Measurements from ENCODE around the gene FARS2.

- RRBS, result under 1% methylated on average over 19 of the region's 70 CpGs
These were observed 2.7 kb upstream of the PRPF4B start for GRCh38 chr6:4018115-4019011.

DNA sequence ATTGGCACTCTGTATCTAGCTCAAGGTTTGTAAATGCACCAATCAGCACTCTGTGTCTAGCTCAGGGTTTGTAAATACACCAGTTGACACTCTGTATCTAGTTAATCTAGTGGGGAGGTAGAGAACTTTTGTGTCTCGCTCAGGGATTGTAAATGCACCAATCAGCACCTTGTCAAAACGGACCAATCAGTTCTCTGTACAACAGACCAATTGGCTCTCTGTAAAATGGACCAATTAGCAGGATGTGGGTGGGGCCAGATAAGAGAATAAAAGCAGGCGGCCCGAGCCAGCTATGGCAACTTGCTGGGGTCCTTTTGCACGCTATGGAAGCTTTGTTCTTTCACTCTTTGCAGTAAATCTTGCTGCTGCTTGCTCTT is 11.8 kb upstream of the FAM217A start:
- RRBS, result no CpG with 5 or more reads among the region's 5 CpGs

- RRBS, result no CpG with 5 or more reads among the region's 1 CpG
These were observed 115.2 kb upstream of the ECI2 start for GRCh38 chr6:4250652-4250955.

- RRBS, result no CpG with 5 or more reads among the region's 7 CpGs
These were observed 253.9 kb upstream of the CDYL start for GRCh38 chr6:4522321-4522783.

GRCh38 chr6:4724662-4725286 is 51.4 kb upstream of the CDYL start:
- RRBS, result no CpG with 5 or more reads among the region's 15 CpGs

DNA sequence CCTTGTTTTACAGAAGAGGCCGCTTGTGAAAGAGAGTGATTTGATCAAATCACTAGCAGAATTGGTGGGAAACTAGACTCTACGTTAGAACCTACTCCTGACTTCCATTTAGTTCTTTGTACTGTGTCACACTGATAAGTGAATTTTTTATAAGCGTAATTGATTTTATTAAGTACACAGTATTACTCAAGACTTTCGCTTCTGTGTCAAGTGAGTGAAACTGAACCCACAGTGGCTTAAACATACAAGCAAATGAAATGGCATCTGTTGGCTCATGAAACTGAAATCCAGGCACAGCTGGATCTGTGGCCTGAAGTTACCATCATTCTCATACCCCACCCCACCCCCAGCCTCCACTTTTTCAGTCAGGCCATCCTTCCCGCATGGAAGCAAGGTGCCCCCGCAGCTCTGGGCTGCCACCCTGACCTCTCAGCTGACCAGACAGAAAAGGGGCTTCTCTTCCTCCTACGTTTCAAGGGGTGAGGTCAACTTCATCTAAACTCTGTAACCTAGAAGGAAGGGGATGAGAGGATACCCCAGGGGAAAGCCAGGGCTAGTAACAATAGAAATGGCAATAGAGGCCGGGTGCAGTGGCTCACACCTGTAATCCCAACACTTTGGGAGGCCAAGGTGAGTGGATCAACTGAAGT is 102.2 kb downstream of the RPP40 start:
- RRBS, result no CpG with 5 or more reads among the region's 8 CpGs

DNA sequence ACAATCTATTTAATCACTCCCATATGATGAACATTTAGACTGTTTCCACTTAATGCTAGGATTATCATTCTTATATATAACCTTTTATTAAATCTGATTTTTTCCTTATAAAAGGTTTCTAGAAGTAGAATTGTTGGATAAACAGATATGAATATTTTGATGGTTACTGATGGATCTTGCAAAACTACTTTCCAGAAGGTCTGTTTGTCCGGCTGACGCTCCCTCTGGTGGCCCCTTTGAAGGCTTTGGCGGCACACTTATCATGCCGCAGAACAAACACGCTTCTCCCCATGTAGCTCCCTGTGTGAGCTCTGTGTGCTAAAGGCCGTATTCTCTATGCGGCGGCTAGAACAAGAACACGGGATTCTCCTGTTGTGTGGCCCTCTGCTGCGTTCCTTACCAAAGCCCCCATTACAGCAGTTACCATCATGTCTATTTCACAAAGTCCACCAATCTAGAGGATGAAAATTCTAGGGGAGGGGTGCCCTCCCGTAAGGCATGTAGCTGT is 30.0 kb downstream of the PPP1R3G start:
- RRBS, result no CpG with 5 or more reads among the region's 11 CpGs

DNA sequence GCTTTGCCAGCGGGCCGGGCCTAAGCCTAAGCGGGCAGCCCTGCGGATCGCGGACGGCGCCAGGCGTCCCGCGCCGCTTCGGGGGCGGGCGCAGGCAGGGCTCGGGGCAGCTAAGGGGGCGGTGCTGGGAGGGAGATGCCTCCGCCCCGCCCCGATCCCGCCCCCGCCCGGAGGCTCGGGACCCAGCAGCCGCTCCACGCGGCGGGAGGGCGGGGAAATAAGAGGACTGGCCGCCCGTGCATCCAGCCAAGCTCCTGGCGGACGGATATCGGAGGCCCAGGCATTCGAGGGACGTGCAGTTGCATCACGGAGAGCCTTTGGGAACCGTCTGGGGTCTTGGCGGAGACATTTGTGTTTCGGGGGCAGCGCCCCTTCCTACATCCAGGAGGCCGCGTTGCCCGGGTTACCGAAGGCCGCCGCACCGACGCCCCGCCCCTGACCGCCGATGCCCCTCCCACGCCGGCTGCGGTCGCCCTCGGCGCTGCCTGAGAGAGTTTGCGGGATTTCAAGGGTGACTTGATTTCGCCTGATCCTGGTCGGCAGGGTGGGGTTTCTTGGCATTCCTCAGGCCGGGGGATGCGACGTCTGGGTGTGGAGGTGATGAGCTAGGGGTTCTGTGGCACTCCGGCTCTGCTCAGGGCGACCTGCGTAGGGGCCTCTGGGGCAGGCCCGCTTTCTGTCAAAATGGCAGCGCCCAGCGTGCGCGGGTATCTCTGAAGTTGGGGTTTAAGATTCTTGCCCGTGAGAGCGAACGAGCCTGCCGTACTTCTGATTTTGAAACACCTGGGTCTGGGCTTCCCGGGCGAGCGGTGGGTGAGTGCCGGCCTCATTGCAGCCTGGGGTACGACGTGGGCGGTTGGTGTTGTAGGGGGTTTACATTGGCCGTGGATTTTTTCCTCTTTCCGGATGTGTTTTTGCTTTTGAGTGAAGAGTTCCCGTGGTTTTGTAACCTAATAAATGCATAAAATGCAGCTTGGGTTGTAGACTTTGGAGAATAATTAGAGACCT is at the start of gene FARS2:
FARS2 (plus strand) TSS at position 666 of the 1,008 bp plus-strand sequence.
- RRBS, result under 1% methylated on average over 28 of the region's 86 CpGs

GRCh38 chr6:5315637-5316428 is 54.5 kb downstream of the FARS2 start:
- RRBS, result no CpG with 5 or more reads among the region's 9 CpGs

DNA sequence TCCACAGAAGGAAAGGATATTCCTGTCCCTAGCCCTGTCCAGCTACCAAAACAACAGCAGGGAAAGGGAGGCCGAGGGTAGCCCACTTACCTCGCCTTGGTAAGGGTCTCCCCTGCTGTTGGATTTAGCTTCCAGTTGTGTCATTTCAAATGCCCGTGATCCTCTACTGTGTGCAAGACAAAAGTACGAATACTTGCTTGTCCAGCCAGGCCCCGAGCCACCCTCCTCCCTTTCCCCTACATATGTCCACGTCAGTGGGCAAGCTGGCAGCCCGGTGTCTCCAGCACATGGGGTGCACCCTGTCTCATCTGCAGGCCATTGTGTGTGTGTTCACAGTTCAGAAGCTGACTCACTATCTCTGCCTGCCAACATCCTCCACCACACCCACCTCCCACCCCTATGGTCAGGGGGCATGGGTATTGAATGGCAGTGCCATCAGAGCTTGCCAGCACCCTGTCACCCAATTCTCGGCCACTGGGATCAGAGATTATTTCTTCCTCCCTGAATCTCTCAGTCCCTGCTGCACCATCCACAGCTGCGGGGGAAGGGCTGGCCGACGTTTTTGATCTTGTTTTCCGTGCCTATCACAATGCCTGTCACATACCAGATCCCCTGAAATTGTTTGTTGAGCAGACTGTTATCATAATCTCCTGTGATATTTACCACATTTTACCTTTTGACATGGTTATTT is 195.7 kb downstream of the FARS2 start:
- RRBS, result no CpG with 5 or more reads among the region's 12 CpGs

GRCh38 chr6:5629571-5630453 is 368.5 kb downstream of the FARS2 start:
- RRBS, result no CpG with 5 or more reads among the region's 8 CpGs

DNA sequence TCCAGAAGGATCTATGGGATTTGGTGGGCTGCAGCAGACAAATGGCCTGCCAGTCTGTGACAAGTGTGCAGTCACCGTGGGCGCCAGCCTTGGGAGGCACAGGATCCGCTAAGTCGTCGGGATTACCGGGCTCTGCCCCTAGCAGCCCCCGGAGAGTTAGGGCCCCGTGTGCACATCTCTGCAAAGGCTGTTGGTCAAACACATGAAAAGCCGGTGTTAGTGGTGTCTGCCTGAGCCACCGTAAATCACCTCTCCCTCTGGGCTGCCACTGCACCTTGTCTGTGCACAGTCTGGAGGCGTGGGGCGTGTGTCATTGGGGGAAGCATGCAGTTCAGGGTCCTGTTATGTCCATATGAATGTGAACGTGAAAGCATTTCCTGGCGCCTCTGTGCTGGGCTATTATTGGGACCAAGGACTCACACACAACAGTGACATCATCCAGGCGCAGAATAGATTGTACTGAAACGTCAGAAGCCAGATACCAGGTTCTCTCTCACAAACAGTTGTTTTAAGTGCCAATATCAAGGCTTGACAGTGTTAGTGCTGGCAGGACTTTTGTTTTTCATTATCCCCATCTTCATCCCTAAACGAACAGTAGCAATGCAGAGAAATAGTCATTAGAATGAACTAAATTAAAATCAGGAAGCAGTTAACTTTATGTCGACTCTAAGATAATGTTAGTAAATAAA is 305.5 kb downstream of the NRN1 start:
- RRBS, result 80% methylated on average over 2 of the region's 18 CpGs

DNA sequence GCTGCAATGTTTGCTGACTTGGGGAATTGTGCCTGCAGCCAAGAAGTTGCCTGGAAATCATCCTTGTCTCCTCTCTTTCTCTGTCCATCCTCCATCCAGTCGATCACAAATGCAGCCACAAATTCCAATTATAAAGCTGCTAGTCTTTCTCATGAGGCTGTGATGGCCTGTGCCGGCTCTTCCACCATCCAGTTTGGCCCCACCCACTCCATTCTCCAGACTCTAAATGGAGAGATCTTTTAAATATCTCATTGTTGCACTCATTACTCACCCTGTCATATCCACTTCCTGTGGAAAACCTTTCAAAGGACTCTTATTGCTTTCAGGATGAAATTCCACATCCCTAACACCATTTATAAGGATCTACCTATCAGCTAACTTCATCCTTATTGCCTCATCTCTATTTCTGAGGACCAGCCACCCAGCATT is 70.6 kb downstream of the NRN1 start:
- RRBS, result no CpG with 5 or more reads among the region's 2 CpGs

DNA sequence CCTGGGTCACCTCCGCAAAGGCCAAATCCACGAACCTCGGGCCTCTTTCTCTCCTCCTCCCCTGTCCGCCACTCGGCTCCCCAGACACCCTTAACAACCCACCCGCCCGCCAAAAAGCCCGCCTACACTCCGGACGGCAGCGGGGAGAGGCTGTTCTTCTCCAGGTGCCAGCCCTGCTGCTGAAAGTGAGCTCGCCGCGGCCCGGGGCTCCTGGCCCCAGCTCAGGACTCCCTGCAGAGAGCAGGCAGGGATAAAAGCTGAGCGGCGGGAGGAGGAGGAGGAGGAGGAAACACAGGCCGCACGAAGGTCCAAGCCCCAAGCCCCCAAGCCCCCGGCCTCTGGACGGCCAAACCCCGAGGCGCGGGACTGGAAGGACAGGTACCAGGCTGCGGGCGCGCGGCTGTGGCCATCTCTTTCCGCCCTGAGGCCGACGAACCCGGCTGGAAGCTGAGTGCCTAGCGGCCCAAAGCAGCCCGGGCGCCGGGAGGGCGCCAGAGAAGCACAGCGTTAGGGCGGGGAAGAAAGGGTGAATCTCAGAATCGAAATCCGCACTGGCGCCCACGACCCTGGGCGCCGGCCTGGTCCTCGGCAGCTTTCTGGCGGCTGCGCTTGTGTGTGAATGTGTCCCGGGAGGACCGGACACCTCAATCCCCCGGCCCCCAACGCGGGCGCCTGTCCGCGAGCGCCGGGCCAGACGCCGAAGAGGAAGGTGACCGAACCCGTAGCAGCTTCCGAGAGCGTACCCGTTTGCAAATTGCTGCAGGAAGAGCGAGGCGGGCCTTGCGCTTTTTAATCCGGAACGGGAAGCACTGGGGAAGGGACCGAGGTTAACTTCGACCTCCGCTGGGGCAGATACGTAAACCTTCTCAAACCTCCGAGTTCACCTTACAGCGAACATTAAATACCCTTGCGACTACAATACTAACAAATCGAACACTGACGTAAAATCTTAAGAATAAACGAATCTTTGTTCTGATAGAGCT is 3.1 kb downstream of the NRN1 start:
- RRBS, result 1% methylated on average over 39 of the region's 80 CpGs

GRCh38 chr6:6332273-6332726 is 11.8 kb upstream of the F13A1 start:
- RRBS, result no CpG with 5 or more reads among the region's 4 CpGs

DNA sequence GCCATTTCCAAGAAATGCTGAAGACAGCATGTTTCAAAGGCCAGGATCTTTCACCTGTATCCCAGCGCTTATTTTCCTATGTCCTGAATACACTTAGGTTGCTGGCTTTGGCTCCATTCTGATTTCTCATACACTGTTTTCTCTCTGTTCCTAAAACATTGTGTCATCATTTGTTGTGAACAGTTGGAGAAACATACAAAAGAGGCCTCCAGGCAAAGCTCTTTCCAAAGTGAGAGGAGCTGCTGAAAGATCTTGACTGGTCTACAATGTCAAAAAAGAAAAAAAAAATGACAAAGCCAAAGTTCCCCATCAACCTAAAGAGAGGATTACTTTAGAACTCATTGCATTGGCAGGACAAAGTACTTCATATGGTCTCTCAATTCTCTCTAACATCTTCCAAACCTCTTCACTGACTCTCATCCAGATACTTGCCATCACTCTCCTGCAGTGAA is 86.0 kb upstream of the F13A1 start:
- RRBS, result no CpG with 5 or more reads among the region's 1 CpG

GRCh38 chr6:6545934-6546877 is 42.3 kb upstream of the LY86 start:
- RRBS, result 1% methylated on average over 23 of the region's 64 CpGs

- RRBS, result no CpG with 5 or more reads among the region's 10 CpGs
These were observed 1.5 kb upstream of the LY86 start for GRCh38 chr6:6586643-6587758.

- RRBS, result no CpG with 5 or more reads among the region's 1 CpG
These were observed 35.1 kb downstream of the LY86 start for GRCh38 chr6:6623658-6623943.

DNA sequence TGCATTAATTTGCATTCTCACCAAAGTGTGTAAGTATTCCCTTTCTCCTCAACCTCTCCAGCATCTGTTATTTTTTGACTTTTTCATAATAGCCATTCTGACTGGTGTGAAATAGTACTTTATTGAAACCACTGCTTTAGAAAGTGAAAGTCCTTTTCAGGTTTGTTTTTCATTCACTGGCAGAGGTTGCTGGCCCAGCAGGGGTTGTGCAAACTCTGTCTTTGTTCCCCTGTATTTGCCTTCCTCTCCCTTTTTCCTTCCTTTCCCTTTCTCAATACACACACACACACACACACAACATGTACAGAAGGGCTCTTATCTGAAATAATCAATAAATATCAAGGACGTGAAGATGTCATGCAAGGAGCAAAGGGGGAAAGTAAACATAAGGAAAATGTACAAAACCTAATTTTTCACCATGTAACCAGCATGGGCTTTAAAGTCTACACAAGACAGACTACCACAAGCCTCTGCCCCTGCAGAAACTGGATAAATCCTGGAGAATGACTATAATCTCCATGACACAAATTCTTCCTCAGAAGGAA is 99.8 kb downstream of the LY86 start:
- RRBS, result no CpG with 5 or more reads among the region's 1 CpG

Data from retinal pigment epithelial cell (primary cell).